Right ventricle myocardium (tissue), 1 donor: ENCODE measurements around the genes ZFR and NUP155.

DNA sequence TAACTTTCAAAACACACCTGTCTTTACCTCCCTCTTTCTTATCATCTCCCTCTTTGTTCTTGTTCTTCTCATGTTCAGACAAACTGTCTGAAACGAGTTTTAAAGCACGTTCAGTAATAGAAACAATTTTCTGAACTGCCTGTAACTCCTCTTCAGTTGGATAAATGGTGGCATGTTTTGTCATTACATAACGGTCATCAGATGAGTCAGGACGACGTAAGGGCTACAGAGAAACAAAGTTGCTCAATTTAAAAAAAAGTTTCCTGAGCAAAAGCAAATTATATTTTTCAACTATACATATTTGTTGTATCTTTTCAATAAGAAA, 56.1 kb downstream of the ZFR start:
- PRO-cap, 2 experiments, result no peak in any of the 2 experiments

DNA sequence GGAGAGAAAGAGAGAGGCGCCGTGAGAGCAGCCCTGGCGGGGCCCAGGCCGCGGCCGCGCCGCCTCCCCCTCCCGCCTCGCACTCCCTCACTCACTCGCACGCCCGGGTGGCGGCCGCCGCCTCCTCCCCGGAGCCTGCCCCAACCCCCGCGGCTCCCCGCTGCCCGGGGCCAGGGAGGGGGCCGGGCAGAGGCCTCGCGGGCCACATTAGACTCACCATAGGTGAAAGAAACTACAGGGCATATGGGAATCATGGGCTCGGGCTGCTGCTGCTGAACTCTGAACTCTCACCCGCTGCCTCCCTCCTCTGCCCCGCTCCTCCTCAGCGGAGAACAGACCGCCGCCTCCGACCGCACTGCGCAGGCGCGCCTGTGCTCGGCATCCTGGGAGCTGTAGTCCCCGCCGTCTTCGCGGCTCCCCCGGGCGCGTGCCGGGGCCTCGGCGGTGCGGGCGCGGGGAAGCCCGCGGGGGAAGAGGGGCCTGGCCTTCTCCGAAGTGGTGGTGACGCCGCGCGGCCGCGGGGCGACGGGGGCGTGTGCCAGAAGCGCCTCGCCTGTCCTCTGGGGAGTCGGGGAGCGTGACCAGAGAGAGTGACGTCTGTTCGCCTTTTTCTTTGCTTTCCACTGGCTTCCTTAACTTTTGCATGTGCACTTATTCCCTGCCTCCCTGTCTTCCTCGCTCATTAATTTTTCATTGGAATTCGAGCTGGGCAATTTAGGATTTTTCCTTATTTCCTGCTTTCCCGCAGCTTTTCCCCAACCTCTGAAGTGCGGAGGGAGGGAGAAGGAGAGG, at the start of gene ZFR:
Gene ZFR, minus strand, starts transcription at position 336 of the 792 bp plus-strand sequence.
- PRO-cap, 2 experiments, result peak in 2 of 2 experiments; most common plus-strand start position 405 of the sequence (in 2); most common minus-strand start position 334 of the sequence (in 2)

- PRO-cap, 2 experiments, result peak in 2 of 2 experiments; most common minus-strand start chr5:32711787 (in 2)
Observed at GRCh38 chr5:32711634-32712726, 859 bp downstream of the NPR3 start.

- PRO-cap, 2 experiments, result no peak in any of the 2 experiments
Observed at GRCh38 chr5:32712727-32713288, 1.7 kb downstream of the NPR3 start.

DNA sequence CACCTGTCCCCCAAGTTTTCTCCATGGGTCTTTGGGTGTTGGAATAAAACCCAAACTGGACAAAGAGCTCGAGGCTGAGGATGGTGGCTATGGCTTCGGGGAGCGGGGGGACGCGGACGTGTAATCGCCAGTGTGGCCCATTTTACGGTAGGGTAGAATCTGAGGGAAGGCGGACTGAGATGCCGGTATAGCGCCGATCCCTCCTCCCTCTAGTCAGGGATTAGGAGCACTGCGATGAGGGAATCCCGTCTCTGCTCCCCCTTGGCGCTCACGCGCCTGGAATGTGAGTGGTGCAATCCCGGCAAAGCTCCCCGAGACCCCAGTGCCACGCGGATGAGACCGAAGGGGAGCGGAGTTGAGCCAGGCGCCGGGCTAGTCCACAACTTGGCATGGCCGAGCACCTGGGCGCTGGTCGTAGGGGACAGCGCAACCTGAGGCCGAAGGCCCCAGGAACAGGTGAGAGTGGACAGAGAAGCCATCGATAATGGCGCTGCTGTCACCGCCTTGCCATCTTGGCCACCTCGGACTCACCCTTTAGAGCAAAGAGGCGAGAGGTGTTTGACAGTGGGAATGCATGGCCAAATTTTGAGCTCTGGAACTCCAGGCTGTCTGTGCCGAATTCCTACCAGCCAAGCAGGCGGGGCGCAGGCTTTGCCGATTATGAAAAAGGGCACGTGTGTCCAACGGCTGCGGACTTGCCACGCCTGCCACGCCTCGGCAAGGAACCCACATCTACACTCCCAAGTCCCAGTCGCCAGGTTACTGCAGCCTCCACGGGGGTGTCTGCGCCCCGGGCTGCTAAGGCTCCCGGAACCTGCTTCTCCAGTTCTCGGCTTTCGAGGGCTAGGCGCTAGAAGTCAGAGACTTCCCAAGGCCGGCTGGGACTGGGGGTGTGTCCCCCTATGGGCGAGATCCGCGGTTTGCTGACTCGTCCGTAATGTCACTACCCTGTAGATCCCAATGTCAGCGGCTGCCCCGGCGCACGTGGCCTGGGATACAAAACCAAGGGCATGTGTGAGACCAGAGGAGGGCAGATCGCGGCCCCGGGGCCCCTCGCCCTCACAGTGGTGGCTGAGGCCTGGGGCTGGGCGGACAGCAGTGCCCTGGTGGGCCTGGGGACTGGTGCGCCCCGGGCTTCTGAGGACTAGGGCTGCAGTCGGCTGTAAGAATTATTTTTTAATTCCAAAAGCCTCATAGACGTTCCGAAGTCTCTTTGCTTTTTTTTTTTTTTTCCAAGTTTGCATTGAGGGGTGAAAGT, 2.6 kb downstream of the NPR3 start:
- PRO-cap, 2 experiments, result no peak in any of the 2 experiments

DNA sequence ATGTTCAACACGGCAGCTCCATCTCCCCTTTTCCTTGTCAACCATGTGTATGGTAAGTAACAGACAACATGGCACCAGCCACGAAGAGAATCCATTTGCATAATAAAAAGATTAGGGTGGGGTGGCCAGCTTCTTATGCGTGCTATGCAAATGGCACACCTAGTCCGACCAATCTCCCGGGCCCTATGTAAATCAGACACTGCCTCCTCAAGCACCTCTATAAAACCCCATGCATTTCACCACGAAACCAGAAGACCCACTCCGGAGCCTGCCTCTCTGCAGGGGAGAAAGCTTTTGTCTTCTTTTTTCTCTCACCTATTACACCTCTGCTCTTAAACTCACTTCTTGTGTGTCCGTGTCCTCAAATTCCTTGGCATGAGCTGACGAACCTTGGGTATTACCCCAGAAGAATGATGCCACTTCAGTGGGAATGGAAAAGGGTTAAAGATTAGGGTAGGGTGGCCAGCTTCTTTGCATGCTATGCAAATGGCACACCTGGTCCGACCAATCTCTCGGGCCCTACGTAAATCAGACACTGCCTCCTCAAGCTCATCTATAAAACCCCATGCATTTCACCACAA, 202.0 kb downstream of the NPR3 start:
- PRO-cap, 2 experiments, result no peak in any of the 2 experiments

- PRO-cap, 2 experiments, result no peak in any of the 2 experiments
Observed at GRCh38 chr5:34008608-34008984, 746 bp upstream of the AMACR start.

- PRO-cap, 2 experiments, result no peak in any of the 2 experiments
Observed at GRCh38 chr5:34058387-34059014, 15.5 kb upstream of the C1QTNF3 start.

DNA sequence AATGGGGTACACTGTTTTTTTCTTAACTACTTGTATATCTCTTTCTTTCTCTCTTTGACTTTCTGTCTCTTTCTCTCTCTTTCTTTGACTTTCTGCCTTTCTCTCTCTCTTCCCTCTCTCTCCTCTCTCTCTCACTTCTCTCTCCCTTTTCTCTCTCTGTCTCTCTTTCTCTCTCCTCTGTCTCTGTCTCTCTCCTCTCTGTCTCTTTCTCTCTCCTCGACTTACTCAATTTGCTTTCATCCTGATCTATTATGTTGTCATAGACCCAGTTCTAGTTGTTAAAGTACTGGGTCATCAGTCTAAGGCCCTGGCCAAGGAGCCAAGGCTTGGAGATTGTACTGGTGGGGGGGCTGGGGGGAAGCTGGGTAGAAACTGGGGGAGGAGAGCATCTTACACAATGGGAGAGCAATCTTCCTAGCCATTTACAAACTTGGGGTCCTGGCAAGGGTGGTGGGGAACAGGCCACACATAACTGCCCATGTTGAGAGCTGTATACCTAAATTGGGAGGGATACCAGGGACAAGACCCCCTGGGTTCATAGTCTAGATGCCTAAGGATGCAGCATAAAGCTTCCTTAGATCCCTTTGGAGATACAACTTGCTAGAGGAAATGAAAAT, 20.3 kb upstream of the C1QTNF3 start:
- PRO-cap, 2 experiments, result no peak in any of the 2 experiments

- PRO-cap, 2 experiments, result no peak in any of the 2 experiments
Observed at GRCh38 chr5:34189234-34190241, 146.5 kb upstream of the C1QTNF3 start.

GRCh38 chr5:34923750-34924520, 5.4 kb upstream of the DNAJC21 start:
- PRO-cap, 2 experiments, result no peak in any of the 2 experiments

GRCh38 chr5:35198559-35199490, 31.5 kb downstream of the PRLR start:
- PRO-cap, 2 experiments, result no peak in any of the 2 experiments

- PRO-cap, 2 experiments, result no peak in any of the 2 experiments
Observed at GRCh38 chr5:35863274-35863807, 6.7 kb downstream of the IL7R start.

DNA sequence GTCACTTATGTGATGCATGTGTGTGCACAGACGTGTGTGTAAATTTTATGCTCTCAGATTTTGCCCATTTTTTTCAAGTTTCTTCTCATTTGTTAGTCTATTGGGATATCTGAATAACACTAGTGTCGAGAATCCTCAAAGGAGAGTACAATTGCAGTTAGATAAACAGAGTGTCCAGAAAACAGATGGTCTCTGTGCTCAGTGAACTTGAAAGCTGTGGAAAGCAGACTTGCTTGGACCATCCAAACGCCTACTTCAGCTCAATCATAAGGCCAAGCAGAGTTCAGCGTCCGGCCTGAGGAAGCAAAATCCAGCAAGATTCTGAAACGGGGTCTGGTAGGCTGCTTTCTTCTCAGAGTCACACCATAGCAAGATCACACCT, 35.8 kb upstream of the UGT3A1 start:
- PRO-cap, 2 experiments, result no peak in any of the 2 experiments

- PRO-cap, 2 experiments, result no peak in any of the 2 experiments
Observed at GRCh38 chr5:36150854-36151344, 788 bp downstream of the LMBRD2 start.

GRCh38 chr5:36648346-36648610, 41.9 kb downstream of the SLC1A3 start:
- PRO-cap, 2 experiments, result peak in 2 of 2 experiments; most common minus-strand start chr5:36648483 (in 1)

DNA sequence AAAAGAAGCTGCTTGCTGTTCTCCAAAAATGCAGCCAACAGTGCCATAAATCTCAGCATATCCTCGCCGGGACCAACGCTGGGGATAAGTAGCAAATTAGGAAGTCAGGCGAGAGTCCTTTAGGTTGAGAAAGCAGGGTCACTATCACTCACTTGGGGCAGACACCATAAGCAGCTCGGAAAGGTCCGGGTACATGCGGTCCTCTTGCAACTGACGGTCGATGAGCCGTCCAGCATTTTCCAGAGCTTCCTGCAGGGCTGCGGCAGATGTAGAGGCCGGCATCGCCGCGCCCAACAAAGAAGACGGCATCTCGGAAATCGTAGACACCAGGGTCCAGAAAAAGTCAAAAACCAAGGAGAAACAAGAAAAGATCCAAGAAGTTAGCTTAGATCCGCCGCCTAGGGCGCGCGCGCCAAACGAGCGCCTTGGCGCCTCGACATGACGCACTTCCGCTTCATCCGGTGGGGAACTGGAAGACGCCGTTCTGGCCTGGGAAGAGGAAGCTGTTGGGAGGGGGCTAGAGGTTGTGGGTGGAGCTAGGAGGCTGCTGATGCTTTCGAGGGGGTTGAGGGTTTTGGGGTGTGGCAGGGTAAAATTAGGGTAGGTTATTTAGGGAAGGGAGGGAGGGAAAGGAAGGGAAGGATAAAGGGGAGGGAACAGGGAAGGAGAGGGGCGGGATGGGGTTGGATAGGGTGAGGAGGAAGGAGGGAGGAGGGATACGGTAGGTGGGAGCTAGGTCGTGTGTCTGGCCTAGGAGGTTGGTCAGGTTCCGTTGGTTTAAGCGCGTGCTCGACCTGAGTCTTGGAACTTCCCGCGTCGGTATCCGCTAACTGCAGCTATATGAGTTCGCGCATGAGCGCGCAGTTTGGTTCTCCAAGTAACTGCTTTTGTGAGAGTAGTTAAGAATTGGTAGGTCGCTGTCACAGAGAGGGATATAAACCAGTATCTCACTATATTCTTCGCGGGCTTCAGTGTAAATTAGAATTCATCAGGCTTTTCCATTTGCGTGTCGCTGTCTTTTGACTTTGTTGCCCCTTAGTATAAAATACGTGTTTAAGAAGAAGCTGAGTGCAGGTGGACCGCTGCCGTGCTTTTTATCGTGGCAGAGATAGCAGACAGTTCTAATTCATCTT, at the start of gene NUP155:
Gene NUP155, minus strand, starts transcription at position 438 of the 1,133 bp plus-strand sequence.
- PRO-cap, 2 experiments, result peak in 2 of 2 experiments; most common plus-strand start position 520 of the sequence (in 2); most common minus-strand start position 427 of the sequence (in 2)

- PRO-cap, 2 experiments, result no peak in any of the 2 experiments
Observed at GRCh38 chr5:38832441-38833105, 13.2 kb upstream of the OSMR start.

- PRO-cap, 2 experiments, result no peak in any of the 2 experiments
Observed at GRCh38 chr5:38891249-38892043, 45.6 kb downstream of the OSMR start.

DNA sequence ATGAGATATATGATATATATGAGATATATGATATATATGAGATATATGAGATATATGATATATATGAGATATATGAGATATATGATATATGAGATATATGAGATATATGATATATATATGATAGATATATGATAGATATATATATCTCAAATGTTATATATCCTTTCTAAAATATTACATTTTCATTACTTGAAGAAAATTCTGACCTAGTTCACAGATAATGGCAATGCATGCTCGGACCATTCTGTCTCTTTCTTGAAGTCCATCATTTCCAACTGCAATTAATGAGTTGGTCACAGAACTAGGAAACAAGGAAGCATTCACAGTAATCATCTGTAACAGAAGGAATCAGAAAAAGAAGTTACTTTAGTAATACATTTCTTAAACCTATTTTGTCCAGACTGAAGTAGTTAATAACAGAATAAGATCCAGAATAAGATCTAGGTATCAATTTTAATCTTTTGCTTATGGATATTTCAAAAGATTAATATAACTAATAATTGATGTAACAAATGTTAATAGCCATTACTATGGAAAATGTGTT, 83.4 kb downstream of the RICTOR start:
- PRO-cap, 2 experiments, result no peak in any of the 2 experiments